ENCODE measurements around a stretch of chr13.

GRCh38 chr13:53200722-53201995, 172.5 kb downstream of the OLFM4 start:
- PRO-cap = no peak

DNA sequence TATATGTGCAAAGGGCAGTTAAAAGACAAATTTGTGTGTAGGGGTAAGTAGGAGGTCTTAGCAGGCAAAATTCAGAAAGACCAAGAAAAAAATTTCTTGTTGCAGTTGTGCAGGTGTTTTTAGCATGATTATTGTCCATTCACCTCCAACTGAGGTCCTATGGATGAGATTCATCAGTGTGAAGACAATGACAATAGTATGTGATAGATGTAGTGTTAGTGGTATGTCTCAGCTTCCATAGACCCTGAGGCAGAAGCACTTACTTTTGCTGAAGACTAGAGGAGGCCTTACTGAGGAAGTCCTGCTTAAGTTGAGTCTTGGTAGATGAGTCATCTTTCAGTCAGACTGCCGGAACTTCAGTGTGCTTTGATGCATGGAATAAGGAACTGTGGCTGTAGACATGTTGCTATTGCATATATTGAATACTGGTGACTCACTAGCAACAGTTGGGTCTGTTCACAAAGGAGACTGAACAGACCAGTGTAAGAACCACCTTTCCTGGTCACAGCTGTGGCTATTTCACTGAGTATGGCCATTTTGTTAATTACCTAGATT, 1000.5 kb downstream of the OLFM4 start:
- PRO-cap = no peak

- PRO-cap = no peak
Observed at GRCh38 chr13:59332974-59333384, 830.7 kb downstream of the DIAPH3 start.

- PRO-cap = no peak
Observed at GRCh38 chr13:59336959-59337668, 826.6 kb downstream of the DIAPH3 start.

DNA sequence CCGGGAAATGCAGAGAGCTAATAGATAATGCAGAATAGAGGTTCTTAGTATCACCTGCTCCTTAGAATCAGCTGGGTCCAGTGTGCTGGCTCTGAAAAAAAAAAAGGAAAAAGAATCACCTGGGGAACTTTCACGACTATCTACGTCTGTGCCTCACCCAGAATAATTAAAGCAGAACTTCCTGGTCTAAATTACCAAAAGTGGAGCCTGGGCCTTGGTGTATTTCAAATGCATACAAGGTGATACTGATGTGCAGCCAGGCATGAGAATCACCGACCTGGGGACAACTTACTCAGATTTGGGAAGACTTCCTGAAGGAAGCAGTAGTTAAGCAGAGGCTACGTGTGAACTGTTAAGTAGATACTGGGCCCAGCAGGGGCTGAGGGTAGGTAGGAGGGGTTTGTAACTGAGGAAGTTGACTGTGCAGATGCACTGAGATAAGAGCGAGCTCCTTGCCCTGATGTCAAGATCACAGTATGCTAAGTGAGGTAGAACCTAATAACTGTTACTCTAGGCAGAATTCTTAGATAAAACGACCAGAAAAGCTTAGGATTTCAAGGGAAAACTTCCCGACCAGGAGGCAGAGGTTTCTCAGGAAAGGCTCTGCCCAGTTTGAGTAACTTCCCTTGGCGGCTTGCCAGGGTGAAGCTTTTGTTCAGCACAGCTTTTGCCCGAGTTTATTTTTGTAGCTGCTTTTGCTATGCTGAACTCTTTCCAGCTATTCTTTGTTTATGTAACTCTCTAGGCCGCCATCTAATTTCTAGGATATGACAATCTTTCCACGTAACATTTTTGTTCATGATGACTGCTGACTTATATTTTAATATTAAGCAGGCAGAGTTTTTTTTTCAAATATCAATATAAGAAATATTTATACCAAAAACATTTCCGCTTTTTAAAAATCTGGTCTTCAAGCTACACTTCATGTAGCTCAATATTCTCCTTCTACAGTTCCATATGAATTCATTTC, 632.1 kb downstream of the DIAPH3 start:
- PRO-cap = no peak

DNA sequence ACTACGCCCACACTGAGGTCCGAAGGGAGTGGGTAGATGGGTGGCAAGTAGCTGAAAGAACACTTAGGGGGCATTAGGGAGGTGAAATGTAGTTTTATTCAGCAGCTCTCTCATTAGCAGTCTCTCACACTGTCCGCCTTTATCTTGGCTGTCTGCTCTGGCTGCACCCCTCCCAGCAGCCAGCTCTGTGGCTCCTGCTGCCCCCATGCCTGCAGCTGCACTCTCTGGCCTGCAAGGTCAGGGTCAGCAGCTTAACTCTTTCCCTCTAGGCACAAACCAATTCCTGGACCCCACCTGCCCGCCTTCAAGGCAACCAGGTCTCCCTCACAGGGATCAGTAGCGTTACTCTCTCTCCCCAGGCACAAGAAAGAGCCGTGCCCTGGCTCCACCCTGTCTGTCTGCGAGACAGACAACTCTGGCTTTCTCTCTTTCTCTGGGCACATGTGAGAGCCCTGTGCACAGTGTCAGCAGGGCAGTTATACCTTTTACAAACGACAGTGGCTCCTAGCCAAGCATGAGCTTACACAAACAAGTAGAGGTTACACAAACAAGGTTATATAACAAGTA, 249.4 kb upstream of the PCDH20 start:
- PRO-cap = no peak

GRCh38 chr13:65813842-65814041, 1416.4 kb downstream of the PCDH9 start:
- PRO-cap = no peak

- PRO-cap = no peak
Observed at GRCh38 chr13:69683797-69684417, 424.3 kb downstream of the KLHL1 start.

GRCh38 chr13:70381011-70381292, 272.7 kb upstream of the KLHL1 start:
- PRO-cap = no peak

DNA sequence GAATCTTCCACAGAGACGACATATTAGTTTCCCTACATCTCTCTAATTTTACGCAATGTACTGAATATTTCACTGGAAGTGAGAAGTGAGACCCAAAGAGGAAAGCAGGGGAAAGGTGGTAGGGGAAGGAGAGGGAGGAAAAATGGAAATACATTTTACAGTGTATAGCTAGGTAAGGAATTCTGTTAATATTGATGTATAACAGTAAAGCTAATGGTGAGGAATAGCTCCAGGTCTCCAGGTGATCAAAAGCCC, 189.6 kb downstream of the MZT1 start:
- PRO-cap = no peak

DNA sequence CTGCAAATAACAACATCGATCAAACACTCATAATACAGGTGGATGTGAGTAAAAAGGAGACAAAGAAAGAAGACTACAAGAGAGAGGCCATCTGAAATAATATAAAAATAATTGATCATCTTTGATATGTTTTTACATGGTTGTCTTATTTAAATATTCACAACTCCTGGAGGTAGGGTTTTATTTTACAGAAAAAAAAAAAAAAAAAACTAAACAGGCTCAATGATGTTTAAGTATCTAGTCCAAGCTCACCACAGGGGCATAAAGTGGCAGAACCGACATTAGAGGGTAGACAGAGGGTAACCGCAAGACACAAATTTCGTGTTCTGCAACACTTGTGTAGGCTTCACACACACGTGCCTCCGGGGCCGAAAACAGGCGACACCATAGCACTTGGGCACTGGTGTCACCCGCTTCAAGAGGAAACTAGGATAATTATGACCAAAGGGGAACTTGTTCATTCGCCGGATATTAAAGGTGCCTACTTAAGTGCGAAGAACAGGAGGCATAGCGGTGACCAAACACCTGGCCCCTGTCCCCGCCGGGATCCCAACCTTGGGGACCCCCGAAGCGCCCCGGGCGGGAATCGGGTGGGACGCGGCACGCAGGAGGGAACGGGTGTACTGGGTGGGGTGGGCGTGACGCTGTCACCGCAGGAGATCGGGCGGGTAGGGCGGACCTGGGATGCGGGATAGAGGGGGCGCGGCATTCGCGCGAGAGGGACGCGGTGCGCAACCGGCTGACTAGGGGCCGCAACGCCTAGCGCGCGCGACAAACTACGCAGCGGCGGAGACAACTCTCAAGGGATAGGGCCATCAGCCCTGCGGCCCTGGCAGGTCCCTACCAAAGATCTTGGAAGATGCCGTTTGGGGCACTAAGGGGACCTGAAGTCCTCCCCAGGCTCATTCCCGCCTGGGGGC, 615 bp downstream of the MZT1 start:
- PRO-cap = unidirectional peak, plus-strand start at position 717 of the sequence

DNA sequence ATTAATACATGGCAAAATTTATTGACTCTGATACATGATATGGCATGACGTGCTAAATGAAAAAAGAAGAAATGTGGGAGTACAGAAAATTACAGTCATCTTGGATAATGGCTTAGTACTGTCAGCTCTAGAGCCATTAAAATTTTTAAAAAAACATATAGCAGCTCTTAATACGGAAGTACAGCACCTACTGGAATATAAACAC, 4.5 kb downstream of the KLF5 start:
- PRO-cap = no peak

- PRO-cap = no peak
Observed at GRCh38 chr13:73064885-73065349, 6.1 kb downstream of the KLF5 start.

DNA sequence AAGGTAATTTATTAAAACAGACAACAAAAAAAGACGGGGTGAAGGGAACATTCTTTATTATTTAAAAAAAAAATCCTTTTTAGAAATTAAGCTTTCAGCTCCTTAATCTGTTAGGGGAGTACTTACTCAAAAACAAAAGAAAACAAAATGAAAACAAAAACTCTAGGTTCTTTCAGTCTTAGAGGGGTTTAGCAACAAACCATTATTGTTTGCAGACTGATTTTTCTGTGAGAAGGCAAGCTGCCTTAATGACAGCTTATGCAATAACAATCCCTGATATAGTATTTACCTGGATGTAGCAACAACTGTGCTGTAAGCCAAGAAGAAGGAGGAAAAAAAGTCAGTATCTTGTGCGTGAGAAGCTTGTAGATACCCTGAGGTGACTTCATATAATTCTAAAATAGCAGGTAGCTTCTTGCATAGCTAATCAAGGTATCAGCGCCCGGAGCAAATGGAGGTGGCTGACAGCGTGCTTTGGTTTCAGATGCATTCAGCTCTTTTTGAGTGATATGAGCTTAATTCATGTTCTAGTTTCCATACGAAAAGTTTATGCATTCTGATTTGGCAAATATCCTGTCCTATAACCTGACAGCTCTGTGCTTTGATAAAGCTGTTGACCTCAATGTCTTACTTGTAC, 309.8 kb downstream of the KLF5 start:
- PRO-cap = no peak

DNA sequence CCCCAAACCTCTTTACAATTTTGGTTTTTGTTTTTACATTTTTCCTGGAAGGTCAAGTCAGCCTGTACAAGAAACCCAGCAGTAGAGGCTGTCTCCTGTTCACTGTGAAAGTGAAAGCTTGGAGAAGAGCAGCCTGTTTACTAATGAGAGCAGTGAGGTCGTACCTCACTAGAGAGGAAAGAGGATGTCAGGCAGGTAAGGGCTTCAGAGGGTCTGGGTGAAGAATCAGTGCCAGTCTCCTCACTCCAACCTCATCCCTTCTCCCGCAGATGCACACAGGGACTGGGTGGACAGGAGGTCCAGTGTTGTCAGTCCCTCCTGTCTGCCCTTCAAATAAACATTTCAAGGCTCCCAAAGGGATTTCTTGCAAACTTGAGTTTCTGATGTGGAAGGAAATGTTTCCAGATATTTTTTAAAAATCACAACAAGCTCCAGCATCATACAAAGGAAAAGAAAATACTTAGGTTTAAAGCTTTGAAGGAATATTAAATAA, 462.5 kb downstream of the KLF5 start:
- PRO-cap = no peak

DNA sequence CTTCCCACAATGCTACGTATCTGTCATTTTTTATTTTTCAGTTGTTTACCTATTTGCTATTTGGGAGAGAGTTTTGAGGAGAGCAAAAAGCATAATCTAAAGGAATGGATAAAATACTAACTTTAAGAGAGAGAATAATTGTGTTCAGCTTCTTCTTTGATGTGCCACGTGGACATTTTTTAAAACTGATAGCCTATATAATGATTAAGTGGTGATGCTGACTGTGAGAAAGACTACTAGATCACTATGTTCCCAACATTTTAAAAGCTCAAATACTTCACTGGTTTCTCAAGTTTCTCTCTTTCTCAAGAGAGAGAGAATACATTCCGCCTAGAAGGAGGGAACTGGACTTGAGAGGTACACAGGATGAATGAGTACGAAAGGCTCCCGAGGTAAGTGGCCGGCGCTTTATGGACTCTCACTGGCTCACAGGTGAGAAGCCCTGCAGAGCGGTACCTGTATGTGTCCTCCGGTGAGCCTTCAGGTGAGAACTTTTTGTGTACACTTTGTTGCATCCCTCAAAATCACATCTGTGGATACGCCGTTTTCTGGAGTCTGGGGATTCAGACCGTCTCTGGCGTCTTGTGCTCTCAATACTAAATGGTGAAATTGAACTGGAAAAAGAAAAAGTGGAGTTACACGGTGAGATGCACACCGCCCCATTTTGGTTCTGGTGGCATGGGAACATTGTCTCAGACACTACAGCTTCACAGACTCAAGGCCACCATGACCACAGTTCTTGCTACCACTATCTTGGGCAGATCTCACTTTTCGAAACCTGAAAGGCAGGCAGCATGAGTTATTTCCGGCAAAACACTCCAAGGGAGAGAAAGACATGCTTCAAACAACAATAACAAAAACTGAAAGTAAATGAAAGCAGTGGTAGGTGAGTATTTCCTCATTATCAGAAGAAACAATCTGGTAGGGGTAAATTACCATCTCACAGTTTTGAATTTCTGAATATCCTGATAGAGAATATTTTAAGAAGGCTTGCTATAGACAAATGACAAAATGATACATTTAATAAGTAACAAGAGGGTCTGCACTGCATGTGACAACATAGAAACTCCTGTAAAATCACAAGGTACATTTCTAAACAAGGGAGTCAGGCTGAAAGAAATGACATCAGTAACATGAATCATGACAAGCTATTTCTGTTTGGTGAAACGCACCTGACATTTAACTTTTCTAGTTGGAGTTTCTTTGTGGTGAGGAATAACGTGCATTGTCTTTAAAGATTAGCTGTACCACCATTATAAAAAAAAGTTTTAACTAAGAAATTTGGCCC, 656.6 kb downstream of the KLF5 start:
- PRO-cap = no peak

DNA sequence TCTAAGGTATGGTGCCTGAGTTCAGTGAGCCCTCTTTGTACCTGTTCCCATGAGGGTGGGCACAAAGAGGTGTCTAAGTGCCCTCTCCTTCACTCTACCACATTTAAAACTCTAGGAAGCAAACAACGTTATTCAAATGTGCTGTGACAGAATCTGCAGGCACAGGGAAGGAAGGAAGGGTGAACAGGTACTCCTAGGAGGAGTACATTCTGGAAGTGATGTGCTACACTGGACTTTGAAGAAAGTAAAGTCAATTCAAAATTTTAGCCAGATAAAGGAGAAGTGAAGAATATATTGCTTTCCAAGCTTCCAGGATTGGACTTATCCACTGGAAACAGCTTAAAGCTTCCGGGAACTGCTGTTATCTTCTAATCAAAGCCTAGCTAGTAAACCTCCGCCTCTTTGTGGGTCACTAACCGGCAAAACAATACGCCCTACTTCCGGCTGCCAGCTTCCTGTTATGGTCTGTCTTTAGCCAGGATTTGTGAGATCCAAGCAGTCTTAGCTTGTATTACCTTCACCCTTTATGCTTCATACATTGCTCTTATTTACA, 706.6 kb downstream of the KLF5 start:
- PRO-cap = no peak

DNA sequence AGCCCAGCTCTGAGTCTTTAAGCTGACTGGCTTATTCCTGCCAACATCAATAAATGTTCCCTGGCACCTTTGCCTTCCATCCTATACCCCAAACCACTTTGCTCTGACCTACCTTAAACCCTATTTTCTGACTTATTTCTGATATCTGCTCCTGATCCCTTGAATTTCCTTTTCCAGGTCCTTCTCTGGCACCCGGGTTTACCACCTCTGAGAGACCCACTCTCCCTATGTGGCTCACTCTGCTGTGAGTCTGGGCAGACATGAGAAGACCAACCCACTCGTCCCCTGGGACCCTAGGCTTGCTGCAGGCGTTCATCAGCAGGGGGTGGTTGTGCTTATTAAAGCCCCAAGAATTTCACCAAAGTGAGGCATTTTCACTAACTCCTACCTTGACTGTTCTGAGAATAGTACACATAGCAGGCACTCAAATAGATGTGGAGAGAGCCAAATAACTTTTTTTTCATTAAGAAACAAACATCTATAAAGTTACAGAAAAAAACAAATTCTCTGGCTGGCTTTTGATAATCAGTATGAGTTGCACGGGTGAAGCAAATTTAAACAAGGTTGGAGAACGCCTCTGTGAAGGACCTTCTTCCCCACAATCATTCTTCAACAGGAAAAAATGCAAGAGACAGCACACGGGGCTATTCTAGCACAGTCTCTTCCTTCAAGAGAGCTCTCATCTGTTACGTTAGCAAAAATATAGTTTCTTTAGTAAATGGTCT, 855.4 kb downstream of the KLF5 start:
- PRO-cap = no peak

DNA sequence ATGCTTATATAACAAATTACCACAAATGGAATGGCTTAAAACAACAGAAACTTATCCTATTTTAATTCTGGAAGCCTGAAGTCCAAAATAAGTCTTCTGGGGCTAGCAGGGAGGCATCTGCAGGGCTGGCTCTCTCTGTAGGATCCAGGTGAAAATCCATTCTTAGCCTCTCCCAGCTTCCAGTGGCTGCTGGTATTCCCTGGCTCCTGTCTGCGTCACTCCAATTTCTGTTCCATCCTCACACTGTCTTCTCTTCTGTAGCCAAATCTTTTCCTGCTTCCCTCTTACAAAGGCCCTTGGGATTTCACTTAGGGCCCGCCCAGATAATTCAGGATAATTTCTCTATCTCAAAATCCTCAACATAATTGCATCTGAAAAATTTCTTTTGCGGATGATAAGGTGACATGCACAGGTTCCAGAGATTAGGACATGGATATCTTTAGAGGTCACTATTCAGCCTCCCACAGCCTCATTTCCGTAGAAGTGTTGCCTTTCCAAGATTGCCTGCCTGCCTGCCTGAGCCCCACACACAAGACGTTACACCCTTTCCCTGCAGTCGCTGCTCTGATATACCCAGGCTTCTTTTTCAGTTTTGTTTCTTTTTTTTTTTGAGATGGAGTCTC, 856.2 kb downstream of the KLF5 start:
- PRO-cap = no peak

DNA sequence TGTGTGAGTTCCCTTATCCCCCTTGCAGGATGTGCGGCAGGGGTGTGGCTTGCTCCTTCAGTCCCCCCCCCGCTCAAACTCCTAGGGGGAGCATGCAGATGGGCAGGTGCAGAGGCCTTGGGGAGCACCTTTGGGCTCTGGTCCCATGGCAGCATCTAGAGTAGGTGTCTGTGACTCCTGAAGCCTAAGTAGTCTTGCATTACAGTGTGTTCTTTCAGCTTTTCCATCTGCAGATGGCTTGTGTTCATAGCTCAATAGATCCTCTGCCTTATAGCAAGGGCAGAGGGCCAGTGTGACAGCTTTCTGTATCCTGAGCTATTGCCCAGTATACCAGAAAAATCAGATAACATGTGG, 575.6 kb downstream of the TBC1D4 start:
- PRO-cap = no peak